Measurements from ENCODE around the genes C1QL4, SPATS2 and KCNH3.

GRCh38 chr12:49279622-49280387 lies 14.9 kb downstream of the TUBA1C start:
- RRBS: no CpG with 5 or more reads among the region's 11 CpGs

GRCh38 chr12:49337087-49337535 lies at the start of gene C1QL4:
Gene C1QL4 (minus strand): TSS chr12:49337188.
- RRBS: 5% methylated on average over 6 of the region's 31 CpGs

DNA sequence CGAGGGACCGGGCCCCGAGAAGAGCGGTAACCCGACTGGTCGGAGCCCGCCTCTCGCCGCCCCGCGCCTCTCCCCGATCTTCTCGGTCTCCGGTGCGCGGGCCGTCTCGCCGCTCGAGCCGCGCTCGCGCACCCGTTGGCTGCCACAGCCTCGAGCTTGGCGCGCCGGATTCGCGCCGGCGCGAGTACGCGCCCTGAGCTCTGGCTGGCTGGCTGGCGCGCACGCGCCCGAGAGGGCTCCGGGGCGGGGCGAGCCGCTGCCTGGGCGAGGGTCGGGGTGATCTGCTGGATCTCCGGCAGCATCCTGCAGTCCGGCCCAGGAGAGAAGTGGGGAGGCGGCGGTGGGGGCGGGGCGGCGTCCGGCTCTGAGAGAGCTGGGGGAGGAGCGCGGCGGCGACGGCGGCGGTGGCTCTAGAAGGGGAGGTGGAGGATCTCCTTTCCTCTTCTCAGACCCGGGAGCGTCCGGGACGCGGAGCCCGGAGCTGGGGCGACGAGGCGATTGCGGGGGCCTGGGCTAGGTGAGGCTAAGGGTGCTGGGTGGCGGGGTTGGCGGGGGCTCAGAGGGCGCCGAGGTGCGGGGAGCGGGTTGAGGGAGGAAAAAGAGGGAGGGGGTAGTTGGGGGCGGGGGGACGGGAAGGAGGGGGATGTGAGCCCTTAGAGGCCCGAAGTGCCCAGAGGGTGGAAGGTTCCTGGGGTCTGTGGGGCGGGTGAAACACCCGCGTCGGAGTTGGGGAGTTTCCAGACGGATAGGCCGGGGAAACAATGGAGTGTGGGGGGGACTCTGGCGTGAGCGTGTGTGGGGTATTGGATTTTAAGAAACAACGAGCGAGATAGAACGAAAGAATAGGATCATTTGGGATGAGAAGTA lies at the start of gene SPATS2:
Gene SPATS2 (plus strand): TSS at position 392 of the 867 bp plus-strand sequence.
- RRBS: 2% methylated on average over 54 of the region's 92 CpGs

DNA sequence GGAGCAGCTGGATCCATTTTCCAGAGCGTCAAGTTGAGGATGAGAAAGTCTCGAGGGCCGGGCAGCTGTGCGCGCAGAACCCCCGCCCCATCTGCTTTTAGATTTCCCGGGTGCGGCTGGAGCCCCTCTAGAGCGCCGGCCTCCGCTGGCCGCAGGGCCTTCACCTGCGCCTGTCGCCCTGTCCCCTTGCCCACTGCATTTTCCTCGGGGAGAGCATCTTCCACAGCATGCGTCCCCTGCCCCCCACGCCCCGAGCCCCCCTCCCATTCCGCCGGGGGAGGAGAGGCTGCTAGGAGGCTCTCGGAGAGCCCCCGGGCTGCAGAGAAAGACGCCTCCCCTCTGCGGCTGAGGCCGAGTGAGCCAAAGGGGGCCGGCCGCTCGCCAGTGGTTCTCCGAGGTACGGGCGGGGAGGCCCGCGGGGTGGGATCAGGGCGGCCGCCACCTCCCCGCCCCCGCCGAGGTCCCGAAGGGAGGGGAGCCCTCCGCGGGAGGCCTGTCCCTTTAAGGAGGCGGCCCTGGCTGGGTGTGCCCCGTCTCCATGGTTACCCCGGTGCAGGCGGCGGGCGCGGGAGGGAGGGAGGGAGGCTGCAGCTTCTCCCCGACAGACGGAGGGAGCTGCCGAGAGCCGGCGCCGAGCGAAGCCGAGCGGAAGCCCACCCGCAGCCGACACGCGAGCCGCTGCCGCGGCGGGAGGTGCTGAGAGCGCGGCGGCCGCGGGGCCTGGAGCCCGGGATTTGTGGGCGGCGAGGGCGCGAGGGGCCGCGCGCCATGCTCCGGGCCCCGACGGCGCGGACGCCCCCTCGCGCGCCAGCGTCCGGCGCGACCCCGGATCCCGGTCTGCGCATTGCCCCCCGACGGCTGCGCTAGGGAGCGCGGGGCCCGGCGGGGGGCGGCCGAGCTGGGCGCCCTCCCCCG lies at the start of gene KCNH3:
Gene KCNH3 (plus strand): TSS at position 583 of the 915 bp plus-strand sequence.
- RRBS: 8% methylated on average over 58 of the region's 105 CpGs

DNA sequence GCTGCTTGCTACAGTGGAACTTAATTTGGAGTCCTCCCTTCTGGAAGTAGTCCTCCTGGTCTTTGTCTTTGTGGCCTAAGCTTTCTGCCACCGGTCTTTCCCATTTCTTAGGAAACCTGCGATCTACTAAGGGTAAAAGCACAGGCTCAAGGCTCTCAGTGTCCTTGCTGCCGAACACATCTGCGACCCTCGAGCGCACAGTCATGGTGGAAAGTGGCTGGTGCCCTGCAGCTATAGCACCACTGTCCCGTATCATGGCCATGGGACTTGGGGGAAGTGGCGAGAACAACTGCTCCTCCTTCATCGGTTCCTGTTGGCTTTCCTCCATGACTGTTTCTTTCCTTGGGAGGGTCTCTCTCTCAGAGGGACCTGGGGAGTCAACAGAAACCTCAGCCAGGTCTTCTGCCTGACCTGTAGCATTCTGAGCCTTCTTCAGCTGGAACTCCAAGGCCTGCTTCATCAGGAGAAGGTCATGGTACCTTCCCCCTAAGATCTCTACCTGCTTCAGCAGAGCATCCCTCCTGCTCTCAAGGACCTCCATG lies 5.1 kb downstream of the FAM186B start:
- RRBS: no CpG with 5 or more reads among the region's 9 CpGs

DNA sequence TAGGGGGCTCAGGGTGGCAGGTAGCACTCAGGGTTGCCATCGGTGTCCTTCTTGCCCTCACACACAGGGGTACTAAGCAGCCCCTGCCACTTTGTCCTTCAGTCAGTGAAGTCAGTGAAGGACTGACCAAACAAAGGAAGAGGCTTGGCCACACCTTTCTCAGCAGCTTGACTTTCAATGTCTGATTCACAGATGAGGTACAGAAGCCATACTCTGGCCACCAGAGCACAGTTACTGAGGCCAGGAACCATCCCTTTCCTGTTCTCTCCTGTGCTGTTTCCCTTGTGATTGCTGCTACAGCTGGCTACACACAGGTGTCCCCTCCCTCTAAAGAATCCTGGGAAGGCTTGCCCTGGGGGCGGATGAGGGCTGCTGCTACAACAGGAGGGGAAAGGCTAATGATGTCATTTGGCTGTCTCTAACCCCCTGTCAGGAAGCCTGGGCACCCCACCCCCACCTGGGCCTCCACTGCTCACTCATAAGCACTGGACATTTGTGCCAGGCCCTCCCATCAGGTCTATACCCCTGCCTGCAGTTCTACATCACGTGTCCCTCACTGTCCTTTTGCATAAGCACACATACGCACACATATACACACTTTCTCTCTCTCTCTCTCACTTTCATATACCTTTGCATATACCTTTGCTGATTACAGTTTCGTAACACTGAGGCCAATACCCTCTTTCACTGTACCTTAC lies 41.3 kb downstream of the PRPF40B start:
- RRBS: no CpG with 5 or more reads among the region's 5 CpGs

DNA sequence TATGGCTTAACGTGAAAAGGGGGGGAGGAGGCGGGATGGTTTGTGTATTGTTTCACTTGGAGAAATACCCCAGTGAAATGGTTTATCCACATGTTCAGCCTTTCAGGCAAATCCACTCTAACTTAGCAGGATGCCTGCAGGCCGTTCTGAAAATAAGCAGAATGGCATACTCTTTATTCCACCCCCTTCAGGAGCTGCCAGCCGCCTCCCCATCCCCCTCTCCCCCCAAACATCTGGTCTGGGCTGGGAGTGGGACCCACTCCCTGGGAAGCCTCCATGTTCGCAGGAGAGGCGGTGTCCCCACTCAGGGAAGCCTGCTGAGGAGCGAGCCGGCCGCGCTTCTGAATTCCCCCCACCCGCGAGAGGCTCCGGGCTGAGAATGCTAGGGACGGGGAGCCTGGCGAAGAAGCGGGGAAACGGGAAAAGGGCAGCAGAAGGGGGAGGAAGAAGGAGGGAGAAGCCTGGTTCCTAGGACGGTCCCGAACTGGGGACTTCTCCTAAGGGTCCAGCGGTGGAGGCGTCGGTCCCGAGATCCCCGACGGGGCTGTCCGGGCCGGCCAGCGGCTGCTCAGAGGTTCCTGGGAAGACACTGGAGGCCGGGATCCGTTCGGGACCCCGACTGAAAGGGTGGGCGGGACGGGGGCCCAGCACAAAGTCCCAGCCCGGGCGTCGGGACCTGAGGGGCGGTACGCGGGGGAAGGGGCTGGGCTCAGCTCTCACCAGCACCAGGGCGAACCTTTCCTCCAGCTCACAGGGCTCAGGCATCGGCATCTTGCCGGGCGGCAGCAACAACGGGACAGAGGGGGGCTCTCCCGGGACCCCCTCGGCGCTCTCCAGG lies 651 bp downstream of the FMNL3 start:
- RRBS: 4% methylated on average over 10 of the region's 48 CpGs

- RRBS: no CpG with 5 or more reads among the region's 4 CpGs
Observed at GRCh38 chr12:49764776-49765458, 23.6 kb downstream of the TMBIM6 start.

- RRBS: no CpG with 5 or more reads among the region's 15 CpGs
Observed at GRCh38 chr12:49809414-49810587, 18.4 kb downstream of the NCKAP5L start.

- RRBS: no CpG with 5 or more reads among the region's 5 CpGs
Observed at GRCh38 chr12:50098563-50098945, 5.3 kb upstream of the GPD1 start.

- RRBS: no CpG with 5 or more reads among the region's 11 CpGs
Observed at GRCh38 chr12:50104897-50105737, 1.3 kb downstream of the GPD1 start.

GRCh38 chr12:50221020-50221869 lies 54.1 kb upstream of the CERS5 start:
- RRBS: no CpG with 5 or more reads among the region's 7 CpGs

GRCh38 chr12:50242612-50243176 lies 40.6 kb downstream of the LIMA1 start:
- RRBS: no CpG with 5 or more reads among the region's 2 CpGs

GRCh38 chr12:50277138-50277868 lies 6.0 kb downstream of the LIMA1 start:
- RRBS: no CpG with 5 or more reads among the region's 3 CpGs

DNA sequence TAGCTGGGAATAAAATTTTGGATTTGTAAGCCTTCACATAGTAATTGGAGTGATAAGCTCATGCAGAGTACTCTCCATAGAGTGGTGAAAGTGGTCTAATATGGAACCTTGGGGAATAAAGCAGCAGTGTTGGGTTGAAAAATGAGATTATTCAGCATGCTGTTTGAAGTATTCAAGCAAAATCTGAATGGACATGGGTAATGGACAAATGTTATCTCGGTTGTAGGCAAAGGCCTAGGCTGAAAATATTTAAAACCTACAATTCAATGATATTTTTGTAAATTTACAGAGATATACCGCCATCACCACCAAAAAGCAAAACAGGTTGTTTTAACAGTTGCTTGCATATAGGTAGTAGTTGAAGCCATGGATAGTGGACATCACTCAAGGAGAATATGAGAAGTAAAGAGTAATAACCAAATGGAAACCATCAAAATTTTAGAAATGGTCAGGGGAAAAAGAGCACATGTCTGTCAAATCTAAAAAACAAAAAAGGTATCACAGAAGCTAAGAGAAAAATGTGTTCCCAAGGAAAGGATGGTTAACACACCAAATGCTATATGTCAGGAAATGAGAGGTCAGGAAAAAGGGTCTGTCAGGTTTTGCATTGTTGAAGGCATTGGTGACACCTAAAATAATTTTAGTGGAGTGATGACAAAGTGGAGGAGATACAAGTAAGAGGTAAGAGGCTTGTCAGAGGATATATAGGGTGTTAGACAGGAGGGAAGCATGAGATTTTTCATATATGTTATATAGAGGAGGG lies 39.1 kb upstream of the DIP2B start:
- RRBS: no CpG with 5 or more reads among the region's 2 CpGs

DNA sequence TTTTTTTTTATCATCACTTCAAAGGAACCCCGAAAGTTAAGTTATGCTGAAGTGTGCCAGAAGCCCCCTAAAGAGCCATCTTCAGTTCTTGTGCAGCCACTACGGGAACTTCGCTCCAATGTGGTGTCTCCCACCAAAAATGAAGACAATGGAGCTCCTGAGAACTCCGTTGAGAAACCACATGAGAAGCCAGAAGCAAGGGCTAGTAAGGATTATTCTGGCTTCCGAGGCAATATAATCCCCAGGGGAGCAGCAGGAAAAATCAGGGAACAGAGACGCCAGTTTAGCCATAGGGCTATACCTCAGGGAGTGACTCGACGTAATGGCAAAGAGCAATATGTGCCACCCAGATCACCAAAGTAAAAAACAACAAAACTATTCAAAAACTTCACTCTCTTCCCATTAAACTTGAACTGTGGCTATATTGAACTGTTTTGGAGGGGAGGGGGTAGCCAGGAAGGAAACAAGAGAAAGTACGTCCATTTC lies 29.2 kb upstream of the DIP2B start:
- RRBS: no CpG with 5 or more reads among the region's 9 CpGs

DNA sequence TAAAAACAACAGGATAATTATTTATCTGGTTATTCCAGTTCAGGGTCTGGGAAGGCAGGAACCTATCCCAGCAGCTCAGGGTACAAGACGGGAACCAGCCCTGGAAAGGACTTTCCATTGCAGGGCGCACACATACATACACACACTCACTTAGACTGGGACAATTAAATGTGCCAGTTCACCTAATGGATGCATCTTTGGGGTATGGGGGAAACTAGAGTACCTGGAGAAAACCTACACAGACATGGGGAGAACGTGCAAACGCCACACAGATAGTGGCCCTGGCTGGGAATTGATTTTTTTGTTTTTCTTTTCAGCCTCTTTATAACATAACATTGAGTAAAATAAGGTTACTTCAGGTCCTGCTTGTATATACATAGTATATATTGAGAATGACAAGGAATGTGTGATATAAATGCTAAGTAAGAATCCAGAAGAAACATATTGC lies 17.6 kb downstream of the DIP2B start:
- RRBS: no CpG with 5 or more reads among the region's 4 CpGs

DNA sequence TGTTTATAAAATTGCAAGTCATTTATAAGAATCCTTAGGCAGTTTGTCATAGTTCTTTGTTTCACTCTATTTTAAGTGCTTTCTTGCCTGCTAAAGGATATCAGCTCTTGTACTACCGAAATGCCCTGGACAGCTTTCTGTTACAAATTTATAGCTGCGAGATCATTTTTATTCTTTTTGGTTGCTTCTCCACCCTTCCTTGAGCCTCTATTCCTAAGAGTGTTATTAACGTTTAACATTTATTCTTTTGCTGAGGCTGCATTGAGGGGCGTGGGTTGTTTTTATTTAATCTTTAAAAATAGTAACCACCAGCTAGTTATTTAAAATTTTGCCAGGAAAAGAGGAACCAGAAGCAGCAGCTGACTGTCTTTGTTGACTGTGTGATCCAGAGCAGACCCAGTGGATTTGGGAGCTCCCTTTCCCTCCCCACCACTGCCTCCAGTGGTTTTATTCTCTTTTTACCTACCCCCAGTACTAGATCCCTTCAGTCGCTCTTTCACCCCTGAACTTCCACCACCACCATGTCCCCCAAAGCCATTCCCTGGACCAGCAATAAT lies 106.5 kb downstream of the DIP2B start:
- RRBS: no CpG with 5 or more reads among the region's 5 CpGs

- RRBS: no CpG with 5 or more reads among the region's 2 CpGs
Observed at GRCh38 chr12:50659783-50660025, 104.2 kb upstream of the ATF1 start.

DNA sequence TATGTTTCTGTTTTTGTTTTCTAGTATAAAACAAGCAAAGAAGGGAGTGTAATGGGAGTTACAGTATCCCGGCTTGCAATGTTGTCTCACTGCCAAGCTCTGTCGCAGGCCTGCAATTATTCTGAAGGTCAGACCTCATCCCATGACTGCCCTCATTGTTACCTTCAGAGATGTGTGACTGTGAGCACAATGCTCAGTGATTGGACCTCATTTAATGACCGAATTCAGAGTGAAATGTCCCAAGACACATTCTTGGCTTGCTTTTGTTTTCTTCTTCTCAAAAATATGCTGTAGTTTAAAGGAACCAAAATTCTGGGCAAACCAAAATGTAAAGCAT lies 72.9 kb upstream of the ATF1 start:
- RRBS: no CpG with 5 or more reads among the region's 3 CpGs

All from UCH-1 (cell line).